PC-3 (cell line): ENCODE data around the gene CASTOR1.

DNA sequence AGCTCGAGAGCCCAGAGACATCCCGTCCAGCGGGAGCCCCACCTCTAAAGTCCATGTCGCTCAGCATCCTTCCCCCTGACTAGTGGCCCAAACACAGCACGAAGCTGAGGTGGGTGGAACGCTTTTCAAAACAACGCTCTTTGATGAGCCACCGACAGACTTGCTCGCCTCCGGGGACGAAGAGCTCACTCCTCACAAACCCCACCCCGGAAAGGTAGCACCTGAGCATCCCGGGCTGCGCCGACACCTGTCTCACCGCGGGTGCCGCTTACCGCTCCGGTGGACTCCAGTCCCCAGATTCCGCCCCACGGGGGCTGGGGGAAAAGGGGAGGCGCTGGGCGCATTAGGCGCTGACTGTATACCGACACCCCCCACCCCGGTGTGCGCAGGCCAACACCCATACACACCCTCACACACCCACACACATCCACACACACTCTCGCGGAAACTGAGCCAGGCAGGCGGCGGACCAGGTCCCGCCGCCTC, 603 bp downstream of the TTC28 start:
- RAMPAGE, long total RNA, result no peak

DNA sequence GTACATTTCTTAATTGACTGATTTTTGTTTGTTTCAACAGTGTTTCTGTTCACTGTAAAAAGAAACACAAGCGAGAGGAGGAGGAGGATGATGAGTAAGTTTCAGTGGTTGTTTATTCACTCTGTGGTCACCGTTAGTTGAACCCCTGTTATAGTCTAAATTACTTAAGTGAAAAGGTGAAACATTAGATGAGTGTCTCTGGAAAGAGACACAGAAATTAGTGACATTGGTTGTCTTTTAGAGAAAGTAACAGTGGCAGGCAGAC, 1.1 kb downstream of the CCDC117 start:
- RAMPAGE, long total RNA, result no peak

DNA sequence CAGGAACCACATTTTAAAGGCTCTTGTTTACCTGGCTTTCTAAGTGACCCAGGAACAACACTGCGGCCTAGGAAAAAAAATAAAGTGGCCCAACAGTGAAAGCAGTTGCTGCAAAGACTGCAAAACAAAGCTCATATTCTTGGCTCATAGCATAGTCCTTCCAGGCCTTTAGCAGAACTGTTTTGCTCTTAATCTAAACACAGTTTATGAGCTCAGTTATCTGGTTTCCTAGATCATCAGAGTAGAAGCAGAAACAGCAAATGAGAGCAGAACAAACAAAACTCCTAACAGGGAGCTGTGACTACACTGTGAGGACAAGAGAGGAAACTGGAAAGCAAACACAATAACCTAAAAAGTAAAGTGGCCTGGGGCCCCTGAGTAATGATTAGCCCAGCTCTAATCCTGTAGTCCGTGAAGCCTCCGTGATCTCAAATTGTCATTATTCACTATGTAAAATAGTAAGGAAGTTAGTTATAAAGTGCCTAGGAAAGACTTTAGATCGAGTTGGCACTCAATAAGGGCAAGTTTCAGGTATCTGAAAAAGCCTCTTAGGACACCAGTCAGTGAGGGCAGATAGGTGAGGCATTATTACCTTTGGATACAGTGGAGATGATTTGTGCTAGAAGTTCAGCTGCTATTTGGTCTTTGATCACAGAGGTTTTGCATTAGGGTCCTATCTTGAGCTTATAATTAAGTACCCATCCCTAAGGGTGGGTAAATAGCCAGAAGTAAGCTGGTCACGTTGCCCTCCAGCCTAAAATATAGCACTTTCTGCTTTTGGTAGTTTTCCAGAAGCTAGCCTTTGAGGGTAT, 11.7 kb downstream of the CCDC117 start:
- RAMPAGE, long total RNA, result no peak

DNA sequence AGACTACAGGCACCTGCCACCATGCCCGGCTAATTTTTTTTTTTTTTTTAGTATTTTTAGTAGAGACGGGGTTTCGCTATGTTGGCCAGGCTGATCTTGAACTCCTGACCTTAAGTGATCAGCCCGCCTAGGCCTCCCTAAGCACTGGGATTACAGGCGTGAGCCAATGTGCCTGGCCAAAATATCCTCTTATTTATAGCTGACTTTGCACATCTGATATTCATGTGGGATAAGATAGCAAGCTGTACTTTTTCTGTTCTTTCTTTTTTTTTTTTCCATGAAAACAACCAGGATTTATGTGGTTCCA, 40.0 kb downstream of the CCDC117 start:
- RAMPAGE, long total RNA, result no peak

DNA sequence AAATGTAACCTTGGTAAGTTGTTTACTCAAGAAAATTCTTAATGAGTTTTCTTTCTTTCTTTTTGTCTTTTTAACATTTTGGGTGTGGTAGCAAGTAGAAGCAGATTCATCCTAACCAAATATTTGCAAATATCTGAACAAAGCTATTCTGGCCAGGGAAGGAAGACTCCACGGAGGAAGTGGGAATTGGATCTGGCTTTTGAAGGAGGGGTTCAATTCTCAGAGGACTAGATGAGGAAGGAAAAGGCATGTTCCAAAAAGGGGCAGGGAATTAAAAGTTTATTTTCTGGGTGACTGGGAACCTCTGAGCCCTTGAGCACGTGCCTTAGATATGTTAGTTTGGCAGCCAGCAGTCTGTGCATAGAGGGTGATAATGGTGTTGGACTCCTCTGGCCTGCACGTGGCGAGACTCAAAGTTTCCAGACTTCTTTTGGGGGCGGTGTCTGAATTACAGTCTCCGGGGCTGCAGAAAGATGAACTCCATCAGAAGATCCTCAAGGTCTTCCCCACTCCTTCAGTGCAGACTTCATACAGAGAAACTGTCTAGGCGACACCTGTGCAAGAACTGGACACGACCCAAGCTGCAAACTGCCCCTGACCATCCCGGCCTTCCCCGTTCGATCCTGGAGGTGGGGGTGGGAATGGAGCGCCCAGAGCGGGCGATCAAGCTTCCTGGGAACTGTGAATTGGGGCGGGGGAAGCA, 883 bp upstream of the ZNRF3 start:
- RAMPAGE, long total RNA, result no peak

DNA sequence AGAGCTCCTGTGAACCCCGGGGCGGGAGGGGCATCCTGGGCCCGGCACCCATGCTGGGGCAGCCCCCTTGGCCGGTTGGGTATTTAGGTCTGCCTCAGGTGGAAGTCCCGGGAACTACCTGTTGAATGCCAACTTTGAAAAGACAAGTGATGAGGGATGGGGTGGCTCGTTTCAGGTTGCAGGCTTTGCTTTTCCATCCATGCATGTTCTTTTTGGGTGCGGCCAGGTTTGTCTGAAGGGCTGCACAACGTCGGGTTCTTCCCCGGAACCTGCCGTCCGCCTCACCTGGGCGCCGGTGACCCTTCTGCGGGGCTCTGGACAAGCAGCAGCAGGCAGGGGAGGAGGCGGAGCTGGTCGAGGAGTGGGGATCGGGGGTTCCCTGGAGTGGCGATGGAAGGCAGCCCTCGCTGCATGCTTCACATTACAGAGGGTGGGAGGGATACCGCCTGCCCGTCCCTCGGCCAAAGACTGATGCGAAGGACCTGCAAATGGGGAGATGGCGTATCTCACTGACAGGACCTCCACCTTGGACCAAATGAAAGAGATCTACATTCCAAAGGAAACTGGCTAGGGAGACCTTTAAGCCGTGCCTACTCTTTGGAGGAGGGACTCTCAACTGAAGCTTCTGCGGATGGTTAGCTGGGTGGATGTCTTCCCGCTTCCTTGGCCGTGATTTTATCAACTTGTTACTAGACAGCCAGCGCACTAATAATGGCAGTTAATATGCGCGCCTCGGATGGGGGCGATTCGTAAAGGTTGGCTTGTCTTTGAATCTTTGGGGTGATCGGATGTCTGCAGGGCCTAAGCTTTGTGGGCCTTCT, 1.1 kb downstream of the ZNRF3 start:
- RAMPAGE, long total RNA, result no peak

GRCh38 chr22:29004573-29005510, 56.8 kb downstream of the C22orf31 start:
- RAMPAGE, long total RNA, result no peak

DNA sequence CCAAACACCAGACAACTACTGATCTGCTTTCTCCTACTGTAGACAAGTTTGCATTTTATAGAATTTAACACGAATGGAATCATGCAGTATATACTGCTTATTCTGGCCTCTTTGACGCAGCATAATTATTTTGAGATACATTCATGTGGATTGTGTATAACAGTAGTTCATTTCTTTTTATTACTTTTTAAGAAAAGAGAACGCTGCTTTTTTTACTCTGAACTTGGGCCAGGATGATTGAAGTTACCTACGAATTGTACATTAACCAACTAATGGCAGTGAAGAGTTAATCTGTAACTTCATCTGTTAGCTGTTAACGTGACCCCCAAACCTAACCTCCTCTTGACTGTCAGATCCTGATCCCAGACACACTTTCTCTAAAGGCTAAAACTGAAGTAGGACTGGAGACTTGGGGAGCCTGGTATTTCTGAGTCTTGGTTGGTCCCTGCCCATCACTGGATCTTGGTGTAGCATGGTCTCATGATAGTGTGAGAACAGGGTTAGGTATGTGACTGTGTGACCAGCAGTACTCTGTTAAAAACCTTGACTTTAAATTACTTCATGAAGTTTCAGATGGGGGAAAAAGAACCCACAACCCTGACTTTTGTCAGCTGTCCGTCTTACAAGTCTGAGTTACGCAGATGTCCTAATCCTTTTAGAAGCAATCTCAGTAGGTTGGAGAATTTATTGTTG, 39.5 kb downstream of the C22orf31 start:
- RAMPAGE, long total RNA, result no peak

DNA sequence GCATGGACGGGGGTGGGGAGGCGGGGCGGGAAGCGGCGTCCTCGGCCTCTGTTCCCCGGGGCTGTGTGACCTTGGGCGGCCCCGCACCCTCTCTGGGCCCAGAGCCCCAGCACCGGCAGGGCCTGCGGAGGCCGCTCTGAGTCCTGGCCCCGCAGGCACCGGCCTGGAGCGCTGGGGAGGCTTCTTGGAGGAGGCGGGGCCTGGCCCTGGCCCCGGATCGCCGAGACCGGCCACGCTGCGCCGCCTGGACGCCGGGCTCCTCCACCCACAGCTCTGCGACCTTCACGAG, 685 bp downstream of the GAS2L1 start:
- RAMPAGE, long total RNA, result no peak

DNA sequence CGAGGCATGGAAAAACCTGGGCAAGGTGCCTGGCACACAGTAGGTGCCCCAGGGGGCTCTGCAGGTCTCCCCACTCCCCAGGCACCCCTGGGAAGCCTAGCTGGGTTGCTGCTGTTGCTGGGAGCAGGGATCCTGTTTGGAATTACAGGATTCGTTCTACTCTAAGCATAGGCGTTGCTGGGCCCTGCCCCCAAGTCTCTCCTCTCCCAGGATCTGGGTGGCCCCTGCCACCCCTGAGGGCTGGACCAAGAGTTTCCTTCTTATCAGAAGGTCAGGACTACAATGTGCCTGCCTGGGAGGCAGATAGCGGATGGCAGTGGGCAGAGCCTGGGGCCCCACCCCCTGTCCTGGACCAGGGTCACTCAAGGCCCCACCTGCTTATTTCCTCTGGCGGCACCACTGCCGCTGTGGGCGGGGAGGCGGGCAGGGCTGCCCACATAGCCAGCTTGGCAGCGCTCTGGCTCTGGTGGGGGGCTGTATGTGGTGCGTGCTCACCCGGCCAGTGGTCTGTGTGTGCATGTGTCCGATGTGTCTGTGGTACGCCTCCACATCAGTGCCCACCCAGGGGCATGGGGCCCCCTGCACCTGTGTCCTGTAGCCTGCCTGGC, 2.8 kb downstream of the GAS2L1 start:
- RAMPAGE, long total RNA, result no peak

- RAMPAGE, long total RNA, result no peak
Observed at GRCh38 chr22:29477812-29478448, 2.1 kb upstream of the NEFH start.

DNA sequence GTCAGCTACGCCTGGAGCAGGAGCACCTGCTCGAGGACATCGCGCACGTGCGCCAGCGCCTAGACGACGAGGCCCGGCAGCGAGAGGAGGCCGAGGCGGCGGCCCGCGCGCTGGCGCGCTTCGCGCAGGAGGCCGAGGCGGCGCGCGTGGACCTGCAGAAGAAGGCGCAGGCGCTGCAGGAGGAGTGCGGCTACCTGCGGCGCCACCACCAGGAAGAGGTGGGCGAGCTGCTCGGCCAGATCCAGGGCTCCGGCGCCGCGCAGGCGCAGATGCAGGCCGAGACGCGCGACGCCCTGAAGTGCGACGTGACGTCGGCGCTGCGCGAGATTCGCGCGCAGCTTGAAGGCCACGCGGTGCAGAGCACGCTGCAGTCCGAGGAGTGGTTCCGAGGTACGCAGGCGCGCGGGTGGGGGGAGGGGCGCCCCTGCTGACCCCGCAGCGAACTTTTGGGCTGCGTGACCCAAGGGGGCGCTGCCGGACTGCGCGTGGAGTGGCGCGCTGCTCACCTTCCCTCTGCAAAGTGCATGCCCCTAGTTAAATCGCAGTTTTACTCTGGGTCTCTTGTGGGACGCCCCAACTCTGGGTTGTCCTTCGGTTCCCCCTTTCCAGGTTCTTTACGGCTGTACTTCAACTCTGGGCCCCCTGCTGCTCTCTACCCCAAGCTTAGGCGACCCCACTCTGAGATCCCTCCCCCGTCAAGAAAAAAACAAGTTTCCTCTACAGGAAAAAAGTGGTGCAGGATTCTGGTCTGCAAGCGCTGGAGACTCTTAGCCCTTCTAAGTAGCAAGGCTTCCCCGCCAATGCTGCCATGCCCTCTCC, 947 bp downstream of the NEFH start:
- RAMPAGE, long total RNA, result no peak

GRCh38 chr22:29678012-29678430, 41.8 kb upstream of the CABP7 start:
- RAMPAGE, long total RNA, result no peak

- RAMPAGE, long total RNA, result no peak
Observed at GRCh38 chr22:29799217-29799839, 32.2 kb downstream of the UQCR10 start.

DNA sequence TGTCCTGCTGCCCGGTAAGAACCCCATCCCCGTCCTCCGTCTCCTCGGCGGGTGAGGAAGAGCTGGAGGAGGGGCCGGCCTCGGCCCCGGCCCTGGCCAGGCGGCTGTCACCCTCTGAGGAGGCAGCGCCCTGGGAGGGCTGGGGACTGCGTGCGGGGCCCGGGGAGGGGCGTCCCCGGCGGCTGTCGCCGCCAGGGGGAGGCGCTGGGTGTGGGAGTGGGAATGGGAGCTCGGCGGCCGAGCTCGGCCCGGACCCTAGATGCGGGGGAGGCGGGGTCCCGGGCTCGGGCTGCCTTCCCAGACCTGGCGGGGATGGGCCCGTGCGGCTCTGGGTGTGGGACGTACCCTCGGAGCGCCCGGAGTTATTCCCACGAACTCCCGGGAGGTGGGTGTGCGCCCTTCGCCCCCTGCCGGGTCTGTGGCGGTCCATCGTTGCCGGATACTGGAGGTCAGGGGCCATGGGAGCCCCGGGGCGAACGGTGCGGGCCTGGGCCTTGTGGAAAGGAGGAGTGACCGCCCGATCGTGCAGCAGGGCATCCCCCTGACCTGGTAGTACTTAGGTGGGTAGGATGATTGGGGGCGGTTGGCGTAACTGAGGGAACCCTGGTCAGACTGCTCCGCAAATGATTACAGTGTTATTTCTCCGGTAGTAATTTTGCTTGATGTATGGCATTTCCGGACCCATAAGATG, 517 bp downstream of the MTMR3 start:
- RAMPAGE, long total RNA, result no peak

GRCh38 chr22:30226110-30226854, 20.3 kb downstream of the LIF start:
- RAMPAGE, long total RNA, result no peak

DNA sequence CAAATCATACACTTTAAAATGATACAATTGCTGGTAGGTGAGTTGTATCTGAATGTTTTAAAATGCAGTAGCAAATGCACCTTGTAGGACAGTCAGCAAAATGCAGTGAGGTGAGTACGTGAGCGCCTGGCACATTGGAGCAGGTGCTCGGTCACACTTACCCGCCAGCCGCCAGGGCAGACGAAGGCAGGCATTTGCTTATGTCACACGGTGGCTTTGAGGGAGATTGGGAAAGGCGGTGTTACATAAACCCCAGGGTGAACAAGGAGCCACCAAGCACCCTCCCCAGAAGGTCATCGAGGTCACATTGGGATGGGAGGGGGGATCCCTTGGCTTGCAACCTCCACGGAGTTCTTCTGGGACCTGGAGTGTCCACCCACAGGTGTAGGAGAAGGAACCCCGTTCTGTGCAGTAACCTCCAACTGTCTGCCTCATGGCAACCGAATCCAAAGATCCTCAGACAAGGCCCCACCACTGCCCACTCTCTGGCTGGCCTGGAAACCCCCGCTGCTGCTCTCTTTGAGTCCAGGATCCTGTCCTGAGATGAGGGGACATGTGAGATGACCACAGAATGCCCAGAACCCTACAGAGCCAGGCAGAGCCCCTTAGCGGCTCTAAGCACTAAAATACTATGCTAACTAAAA, 6.7 kb upstream of the OSM start:
- RAMPAGE, long total RNA, result no peak

DNA sequence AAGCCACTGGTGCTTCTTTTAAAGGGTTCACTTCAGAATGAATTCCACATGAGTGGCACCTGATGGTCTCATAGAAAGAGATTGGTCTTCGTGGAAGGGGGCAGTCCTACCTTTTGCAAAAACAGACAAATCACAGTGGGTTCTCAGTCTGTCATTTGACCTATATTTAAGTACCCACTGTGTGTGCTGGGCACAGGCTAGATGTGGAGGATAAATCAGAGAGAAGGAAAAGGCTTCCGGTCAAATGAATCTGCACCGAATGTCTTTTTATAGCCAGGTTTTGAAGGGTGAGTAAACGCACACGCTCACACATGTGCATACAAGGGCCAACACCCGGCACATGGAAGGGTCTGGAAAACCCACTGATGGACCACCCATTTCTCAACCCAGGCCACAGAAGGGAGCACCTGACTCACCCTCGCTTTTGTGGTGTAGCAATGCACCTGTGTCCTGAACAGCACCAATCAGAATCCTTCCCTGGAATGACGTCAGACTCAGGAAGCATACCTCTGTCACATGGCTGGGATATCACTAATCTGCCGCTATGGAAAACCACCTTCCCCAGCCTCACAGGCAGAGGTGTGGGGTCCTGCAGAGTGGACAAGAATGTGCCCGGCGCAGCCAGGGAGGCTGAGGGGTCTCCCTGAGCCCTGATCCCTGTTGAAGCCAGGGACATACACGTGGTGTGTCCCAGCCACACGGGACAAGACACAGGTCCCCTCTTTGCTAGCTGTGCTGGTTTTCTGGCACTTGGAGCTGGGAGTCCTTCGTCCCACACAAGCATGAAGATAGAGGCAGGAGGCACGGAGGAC, 8.9 kb upstream of the OSM start:
- RAMPAGE, long total RNA, result no peak

- RAMPAGE, long total RNA, result no peak
Observed at GRCh38 chr22:30288940-30290203, at the start of gene CASTOR1. CASTOR1 (minus strand) TSS chr22:30289505.

- RAMPAGE, long total RNA, result no peak
Observed at GRCh38 chr22:30306294-30306721, 17.0 kb upstream of the CASTOR1 start.